ENCODE measurements around the gene ADAMTS15.

GRCh38 chr11:130314974-130315143, 142 bp upstream of the ZBTB44 start:
- PRO-cap: bidirectional peak, plus-strand start at chr11:130315028, minus-strand start at chr11:130314890

DNA sequence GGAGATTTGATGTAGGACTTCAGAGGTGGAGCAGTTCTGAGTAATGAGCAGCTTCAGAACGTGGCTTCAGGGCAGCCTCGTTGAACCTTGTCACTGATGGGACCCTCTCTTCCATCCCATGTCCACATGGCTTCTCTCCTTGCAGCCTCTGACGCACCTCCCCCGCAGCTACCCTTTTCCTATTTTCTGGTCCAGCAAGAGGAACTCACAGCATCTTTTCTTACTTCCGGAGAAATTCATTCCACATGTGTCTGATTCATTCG, 27.8 kb downstream of the ADAMTS8 start:
- PRO-cap: no peak

GRCh38 chr11:130447979-130449255, at the start of gene ADAMTS15:
Gene ADAMTS15 (plus strand): TSS chr11:130448645.
- PRO-cap: bidirectional peak, plus-strand start at chr11:130448645, minus-strand start at chr11:130448410

DNA sequence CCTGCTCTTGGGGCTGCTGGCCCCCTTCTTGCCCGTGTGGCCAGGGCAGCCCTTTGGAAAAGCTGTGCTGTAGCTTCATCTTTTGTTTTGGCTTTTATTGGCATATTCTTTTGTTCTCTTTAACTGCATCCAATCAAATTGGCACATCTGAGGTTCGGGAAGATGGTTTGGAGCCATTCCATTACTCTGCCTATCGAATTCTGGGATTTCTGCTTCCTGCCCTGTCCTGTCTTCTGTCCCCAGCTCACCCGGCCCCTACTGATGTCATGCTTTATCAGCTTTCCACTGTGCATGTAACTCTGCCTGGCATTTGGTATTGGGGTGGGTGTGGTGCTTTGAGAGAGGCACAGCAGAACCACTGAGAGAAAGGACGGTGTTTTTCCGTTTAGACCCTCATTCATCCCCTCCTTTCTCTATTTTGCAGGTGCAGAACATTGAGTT, 80.4 kb downstream of the ADAMTS15 start:
- PRO-cap: no peak

- PRO-cap: no peak
Observed at GRCh38 chr11:130535474-130535943, 87.1 kb downstream of the ADAMTS15 start.

DNA sequence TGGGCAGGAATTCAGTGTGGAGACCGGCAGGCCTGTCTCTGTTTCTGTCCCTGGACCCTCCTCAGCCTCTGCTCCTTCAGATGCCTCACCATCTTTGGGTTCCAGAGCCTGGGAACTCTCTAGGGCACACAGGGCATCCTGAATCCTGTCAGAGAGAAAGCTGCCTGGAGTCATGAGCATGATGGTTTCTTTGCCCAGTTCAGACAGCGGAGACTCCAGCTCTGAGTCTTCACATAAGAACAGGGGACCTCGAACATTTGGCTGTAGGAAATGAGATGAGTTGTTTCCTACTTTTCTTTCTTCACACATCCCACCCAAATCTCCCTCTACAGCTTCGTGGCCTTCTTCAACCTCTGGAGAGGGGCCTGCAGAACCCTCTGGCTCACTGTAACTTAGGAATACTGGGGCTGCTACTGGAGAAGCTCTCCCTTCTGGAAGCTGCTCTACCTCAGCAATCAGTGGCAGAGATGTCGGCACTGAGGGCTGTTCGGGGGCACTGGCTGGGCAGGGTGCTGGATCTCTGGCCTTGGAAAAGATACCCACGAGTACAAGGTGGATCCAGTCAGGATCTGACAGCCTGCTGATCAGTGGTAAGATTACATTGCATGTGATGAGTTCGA, 1.6 kb downstream of the SNX19 start:
- PRO-cap: no peak

DNA sequence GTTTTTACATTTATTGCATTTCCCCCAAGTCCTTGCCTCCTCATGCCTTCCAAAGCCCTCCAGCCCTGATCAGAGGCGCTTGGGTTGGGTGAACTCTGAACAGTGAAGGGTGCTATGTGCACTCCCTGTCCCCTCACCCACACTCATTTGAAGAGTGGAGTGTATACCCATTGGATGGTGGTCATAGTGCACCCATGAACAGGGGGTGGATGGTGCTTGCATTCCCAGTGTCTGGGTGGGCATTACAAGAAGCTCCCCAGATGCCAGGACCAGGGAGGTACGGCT, 493.0 kb downstream of the OPCML start:
- PRO-cap: no peak

- PRO-cap: no peak
Observed at GRCh38 chr11:133950504-133951329, 6.1 kb downstream of the IGSF9B start.

DNA sequence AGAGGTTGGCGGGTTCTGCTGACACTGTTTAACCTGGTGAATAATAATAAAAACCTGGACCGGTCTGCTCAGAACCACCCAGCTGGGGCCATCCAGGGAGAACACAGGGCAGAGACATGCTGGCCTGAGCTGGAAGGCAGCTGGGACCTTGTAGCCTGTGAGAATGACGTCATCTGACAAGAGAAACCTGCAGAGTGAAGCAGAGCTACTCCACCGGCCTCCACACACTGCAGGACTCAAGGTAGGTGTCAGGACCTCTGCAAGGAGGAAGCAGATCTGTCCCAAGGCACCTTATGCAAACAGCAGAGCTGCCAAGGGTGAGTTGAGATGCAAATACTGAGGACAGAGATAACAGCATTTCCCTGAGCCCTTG, 51.8 kb upstream of the IGSF9B start:
- PRO-cap: no peak

DNA sequence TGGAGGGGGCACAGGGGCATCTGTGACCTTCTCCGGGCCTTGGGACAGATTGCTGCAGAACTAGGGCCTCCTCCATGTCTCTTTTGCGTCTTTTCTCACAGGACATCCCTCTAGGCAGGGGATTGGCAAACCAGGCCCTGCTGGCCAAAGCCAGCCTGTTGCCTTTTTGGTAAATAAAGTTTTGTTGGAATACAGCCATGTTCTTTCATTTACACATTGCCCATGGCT, 56.6 kb upstream of the B3GAT1 start:
- PRO-cap: no peak

- PRO-cap: no peak
Observed at GRCh38 chr11:134948916-134949597, 537.0 kb upstream of the B3GAT1 start.

- PRO-cap: no peak
Observed at GRCh38 chr11:134950526-134951191, 538.6 kb upstream of the B3GAT1 start.

DNA sequence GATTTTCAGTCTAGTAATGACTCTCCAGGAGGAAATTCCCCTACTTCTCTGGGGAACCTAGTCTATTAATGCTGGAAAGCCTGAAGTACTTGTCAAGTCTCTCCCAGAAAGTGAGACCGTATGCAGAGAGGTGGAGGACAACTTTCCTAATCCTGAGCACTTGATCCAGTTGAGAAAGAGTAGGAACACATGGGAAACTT, 588.1 kb upstream of the B3GAT1 start:
- PRO-cap: no peak